ENCODE data around the gene MT4.

GRCh38 chr16:54385046-54385427 is 98.5 kb upstream of the IRX3 start:
- RRBS: no CpG with 5 or more reads among the region's 3 CpGs

- RRBS: no CpG with 5 or more reads among the region's 17 CpGs
These were observed 217.7 kb upstream of the IRX3 start for GRCh38 chr16:54504126-54504919.

GRCh38 chr16:54934453-54935403 is 4.1 kb downstream of the IRX5 start:
- RRBS: no CpG with 5 or more reads among the region's 37 CpGs

GRCh38 chr16:54940521-54940972 is 9.9 kb downstream of the IRX5 start:
- RRBS: no CpG with 5 or more reads among the region's 3 CpGs

DNA sequence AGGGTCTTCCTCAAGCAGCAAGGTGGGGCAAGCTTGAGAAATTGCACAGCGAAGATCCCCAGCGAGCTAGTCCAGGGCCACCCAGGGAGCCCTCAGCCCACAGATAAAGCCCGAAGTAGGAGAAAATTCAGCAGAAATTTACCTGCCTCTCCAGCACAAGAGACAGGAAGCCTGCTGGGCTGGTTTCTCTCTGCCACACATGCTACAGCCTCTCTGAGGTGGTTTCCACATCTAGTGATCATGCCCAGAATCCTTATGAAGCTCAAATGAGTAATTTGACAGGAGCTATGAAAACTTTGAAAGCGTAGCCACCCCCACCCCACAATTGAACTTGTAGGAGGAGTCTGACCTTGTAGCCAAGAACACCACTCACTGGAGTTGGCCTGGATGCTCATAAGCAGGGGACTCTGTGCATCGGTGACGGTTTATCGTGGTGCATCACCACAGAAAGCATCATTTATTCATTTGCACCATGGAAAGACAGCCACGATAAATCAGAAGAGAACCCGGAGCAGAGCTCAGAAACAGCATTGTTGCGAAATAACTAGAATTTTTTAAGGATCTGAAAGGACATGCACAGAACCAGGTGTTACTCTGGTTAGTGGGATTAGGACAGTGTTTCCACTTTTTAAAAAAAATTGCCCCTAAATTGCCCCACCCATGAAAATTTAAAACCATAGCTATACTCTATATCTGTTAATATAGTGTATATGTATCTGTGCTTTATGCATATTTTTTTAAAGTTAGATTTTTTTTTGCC is 44.5 kb upstream of the IRX6 start:
- RRBS: no CpG with 5 or more reads among the region's 10 CpGs

GRCh38 chr16:55372999-55373624 is 49.1 kb downstream of the IRX6 start:
- RRBS: no CpG with 5 or more reads among the region's 10 CpGs

- RRBS: no CpG with 5 or more reads among the region's 9 CpGs
These were observed 60.7 kb downstream of the IRX6 start for GRCh38 chr16:55384622-55385276.

DNA sequence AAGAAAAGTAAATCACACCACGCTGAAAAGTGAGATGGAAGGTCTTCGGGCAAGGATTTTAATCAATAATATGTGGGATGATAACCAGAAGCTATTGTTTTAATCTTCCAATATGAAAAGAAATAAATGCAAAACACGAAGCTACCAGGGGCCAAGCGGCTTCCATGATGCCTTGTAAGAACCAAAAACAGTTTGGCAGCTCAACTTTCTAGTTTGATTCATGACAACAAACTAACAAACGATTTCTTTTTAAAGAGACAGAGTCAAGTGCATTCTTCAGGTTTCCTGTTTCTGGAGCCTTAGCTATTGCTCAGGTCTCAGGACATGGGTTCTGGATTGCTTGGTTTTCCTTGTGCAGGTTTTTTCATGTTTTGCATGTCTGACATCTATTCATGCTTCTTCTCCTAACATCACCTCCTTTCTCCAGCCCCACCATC is 67.6 kb downstream of the IRX6 start:
- RRBS: no CpG with 5 or more reads among the region's 5 CpGs

GRCh38 chr16:55437412-55437968 is 41.5 kb upstream of the MMP2 start:
- RRBS: no CpG with 5 or more reads among the region's 3 CpGs

DNA sequence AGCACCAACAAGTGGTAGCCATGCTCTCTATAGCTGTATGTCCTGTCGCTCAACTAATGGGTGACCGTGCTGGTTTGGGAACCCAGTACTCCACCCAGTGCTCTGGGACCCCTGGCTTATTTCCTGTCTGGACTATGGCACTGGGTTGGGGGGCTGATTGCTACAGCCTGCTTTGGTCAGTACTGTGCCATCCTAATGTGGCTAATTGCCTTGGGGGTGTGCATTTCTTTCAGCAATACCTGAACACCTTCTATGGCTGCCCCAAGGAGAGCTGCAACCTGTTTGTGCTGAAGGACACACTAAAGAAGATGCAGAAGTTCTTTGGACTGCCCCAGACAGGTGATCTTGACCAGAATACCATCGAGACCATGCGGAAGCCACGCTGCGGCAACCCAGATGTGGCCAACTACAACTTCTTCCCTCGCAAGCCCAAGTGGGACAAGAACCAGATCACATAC is 3.7 kb downstream of the MMP2 start:
- RRBS: no CpG with 5 or more reads among the region's 7 CpGs

DNA sequence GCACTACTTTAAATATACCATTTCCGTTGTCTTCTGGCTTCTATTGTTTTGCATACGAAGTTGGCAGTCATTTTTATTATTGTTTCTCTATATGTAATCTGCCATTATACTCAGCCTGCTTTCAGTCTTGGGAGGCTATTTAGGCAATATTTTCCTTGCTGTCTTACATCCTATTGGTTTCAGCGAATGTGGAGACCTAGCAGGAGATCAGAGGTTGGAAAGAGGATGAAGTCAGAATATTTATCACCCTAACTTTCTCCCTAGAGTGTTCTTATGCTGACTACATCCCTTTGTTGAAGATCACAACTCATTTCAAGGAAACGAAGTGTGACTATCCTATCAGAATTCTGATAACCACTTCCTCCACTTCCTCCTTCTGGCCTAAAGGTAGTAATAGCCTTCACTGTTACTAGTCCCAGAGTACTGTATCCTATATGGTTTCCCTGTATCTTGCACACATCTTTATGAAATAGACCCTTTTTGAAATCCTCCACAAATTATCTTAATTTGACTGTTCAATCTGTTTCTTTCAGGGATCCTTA is 41.8 kb upstream of the SLC6A2 start:
- RRBS: no CpG with 5 or more reads among the region's 4 CpGs

DNA sequence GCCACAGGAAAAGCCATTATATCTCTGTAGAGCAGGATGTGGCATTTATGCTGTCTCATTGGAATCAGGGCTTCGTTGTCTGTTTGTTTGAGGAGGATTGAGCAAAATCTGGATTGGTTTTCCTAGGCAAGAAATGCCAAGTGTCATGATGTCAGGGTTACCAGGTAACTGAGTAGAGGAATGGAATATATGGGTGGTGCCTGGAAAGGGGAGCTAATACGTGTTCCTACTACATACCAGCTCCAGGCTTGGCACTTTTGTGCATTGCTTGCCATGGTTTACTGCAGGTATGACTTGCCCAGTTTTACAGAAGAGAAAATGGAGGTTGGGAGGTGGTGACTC is 33.8 kb downstream of the GNAO1 start:
- RRBS: no CpG with 5 or more reads among the region's 2 CpGs

GRCh38 chr16:56367077-56367822 is 58.1 kb downstream of the AMFR start:
- RRBS: no CpG with 5 or more reads among the region's 10 CpGs

DNA sequence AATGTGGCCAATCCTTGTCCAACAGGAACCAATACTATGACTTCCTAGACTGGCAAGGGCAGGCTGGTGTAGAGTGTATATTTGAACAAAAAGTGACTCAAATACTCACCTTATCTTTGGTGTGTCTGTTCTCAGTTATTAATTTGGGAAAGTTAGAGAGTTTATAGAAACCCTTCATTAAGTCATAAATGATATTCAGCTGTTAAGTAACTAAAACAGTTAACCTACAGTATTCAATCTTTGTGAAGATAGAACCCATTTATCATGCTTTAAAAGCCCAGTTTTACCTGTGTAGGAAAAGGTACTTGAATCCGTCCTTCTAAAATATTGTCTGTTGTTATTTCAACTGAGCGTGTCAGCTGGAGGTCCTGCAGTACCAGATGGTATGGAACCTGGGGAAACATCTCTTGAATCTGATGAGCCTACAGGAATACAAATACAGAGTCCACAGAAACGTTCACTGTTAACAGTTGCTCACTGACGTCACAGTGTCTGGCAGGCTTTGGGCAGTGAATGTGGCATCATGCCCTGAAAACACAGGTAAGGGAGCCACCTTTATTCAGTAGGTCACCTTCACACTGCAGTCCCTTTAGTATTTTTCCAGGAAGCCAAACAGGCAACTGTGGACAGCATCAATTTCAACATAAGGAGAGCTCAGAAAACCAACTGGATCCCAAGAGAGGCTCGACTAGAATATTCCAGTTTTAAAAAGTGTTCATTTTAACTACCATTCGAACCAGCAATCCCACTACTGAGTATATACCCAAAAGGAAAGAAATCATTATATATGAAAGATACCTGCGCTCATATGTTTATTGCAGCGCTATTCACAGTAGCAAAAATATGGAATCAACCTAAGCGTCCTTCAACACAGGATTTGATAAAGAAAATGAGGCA is 56.2 kb downstream of the AMFR start:
- RRBS: no CpG with 5 or more reads among the region's 9 CpGs

GRCh38 chr16:56370429-56371348 is 54.7 kb downstream of the AMFR start:
- RRBS: no CpG with 5 or more reads among the region's 6 CpGs

GRCh38 chr16:56372927-56373287 is 52.4 kb downstream of the AMFR start:
- RRBS: no CpG with 5 or more reads among the region's 4 CpGs

DNA sequence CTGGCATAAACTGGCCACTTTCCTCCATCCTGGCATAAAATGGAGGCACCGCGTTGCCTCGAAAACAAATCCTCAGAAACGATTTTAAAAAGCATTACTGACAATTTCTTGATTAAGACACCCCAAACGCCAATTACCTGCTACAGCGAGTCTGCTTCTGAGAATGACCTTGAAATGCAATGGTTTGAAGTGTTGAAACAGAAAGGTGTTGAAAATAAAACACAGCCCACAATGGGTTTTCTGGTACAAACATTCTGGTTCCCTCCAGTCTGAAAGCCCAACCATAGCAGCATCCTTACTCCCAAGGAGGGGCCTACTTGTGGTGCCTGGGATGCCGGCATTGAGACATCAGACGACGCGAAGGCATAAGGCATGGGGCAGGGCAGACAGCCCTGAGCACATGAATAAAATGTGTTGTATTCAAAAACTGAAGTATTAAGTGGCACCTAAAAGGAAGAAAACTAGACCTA is 941 bp downstream of the NUDT21 start:
- RRBS: no CpG with 5 or more reads among the region's 10 CpGs

DNA sequence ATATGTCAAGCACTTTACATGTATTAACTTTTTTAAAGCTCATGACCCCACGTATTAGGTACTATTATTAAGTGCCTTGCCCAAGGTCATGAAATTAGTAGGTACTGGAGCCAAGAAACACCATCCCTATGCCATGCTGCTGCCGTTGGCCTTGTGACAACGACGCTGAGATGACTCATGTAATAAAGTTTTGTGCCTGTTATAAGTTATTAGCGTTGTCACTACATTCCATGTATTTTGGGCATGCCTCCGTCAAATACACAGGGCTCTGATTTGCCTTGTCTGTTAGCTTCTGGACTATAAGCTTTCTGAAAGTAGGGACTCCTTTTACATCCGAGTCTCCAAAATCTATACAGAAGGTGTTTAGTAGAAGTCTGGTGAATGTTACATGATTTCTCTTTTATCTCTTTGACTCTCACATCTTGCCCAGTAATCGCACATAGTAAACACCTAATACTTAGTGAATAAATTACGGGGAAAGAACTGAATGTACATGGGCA is 1.3 kb downstream of the BBS2 start:
- RRBS: no CpG with 5 or more reads among the region's 9 CpGs

- RRBS: no CpG with 5 or more reads among the region's 9 CpGs
These were observed at the start of gene MT4 for GRCh38 chr16:56564869-56565324. Gene MT4, plus strand, starts transcription at chr16:56565073.

DNA sequence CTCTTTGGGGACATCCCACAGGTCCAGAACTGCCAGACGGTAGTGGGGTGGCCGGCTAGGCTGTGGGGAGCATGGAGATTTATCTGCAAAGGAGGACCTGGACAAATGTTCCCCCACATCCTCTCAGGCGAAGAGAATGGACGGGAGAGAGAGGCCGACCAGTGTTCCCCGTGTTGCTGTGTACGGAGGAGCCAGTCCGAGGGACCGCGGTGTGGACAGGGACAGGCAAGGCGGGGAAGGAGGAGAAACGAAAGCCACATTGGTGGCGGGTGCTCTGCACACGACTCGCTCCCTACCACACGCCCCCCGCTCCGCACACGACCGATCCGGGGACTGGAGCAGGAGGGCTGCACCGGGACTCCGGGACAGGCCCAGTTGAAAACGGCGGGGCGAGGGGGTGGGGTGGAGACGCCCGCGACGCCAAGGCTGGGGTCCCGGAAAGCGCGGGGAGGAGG is 526 bp upstream of the MT1M start:
- RRBS: 88% methylated on average over 4 of the region's 33 CpGs